Gastroesophageal sphincter (tissue), 4 donors: ENCODE data around the genes ATP11C and SPANXD.

- PRO-cap = no peak
- RAMPAGE, long total RNA, 4 experiments = no peak in any of the 4 experiments
Observed at GRCh38 chrX:136706863-136707062, 58.8 kb downstream of the CD40LG start.

DNA sequence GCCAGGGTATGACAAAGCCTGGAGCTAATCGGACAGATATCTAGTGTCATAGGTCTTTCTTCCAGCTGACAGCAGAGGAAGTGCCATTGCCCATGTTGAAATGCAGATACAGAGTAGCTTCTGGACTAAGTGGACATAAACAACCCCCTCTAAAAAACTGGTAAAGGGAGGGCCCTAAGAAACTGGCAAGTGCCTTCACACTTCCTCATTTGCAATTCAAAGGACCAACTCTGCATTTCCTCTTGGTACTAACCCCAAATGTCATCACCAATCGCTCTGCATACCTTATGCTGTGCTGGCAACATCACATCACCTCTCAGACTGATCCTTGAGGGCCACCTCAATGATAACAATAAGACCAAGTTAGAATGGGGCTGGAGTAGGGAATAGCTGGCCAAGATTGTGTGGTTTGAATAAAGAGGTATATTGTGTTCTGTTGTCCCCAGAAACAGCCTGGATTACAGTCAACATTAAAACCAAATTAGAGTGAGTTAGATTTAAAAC, 20.7 kb downstream of the ARHGEF6 start:
- PRO-cap = no peak
- RAMPAGE, long total RNA, 4 experiments = no peak in any of the 4 experiments

- PRO-cap = no peak
- RAMPAGE, long total RNA, 4 experiments = no peak in any of the 4 experiments
Observed at GRCh38 chrX:136781597-136781985, 859 bp upstream of the ARHGEF6 start.

- PRO-cap = no peak
- RAMPAGE, long total RNA, 4 experiments = no peak in any of the 4 experiments
Observed at GRCh38 chrX:136878841-136879698, 1.5 kb downstream of the RBMX start.

GRCh38 chrX:137031919-137032190, 1.9 kb downstream of the GPR101 start:
- PRO-cap = no peak
- RAMPAGE, long total RNA, 4 experiments = no peak in any of the 4 experiments

DNA sequence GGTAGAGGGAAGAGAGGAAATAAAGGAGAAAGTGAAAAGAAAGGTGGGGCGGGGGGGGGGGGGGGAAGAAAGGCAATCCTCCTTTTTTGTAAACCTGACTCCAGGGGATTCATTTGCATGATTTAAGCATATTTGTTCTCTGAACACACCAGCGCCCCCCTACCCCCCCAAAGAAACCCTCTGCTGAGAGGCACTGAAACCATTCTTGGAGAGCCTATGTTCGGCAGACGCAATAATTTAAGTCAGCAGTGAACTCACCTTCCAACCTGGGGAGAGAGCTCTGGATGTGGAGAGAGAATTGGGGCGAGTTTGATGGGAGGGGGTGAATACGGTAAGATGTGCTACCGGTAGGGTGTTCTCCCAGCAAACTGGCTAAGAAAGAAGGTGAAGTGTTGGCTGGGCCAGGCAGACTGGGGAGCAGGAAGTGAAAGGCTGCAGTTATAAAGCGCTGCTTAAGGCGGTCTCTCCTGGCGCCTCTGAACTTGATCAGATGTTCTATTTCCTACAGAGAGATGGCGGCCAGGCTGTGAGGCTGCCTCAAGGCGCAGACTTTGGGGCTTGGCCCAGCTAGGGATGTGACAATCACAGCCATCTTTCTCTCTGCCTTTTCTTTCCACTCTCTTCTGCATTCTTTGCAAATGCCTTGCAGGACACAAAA, 1.7 kb upstream of the ZIC3 start:
- PRO-cap = no peak
- RAMPAGE, long total RNA, 4 experiments = no peak in any of the 4 experiments

GRCh38 chrX:139203000-139203926, 327.3 kb upstream of the F9 start:
- PRO-cap = no peak
- RAMPAGE, long total RNA, 4 experiments = no peak in any of the 4 experiments

DNA sequence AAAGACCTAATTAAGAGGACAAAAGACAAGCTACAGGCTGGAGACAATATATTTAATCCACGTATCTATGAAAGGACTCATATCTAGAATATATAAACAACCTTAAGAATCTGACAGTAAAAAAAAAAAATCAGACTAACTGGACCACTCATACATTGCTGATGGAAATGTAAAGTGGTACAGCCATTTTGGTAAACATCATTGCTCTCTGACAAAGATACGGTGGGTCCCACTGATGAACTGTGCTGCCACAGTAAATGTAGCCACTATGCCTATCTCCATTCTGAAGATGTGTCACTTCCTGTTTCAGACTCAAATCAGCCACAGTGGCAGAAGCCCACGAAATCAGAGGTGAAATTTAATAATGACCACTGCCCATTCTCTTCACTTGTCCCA, 304 bp upstream of the F9 start:
- PRO-cap = no peak
- RAMPAGE, long total RNA, 4 experiments = no peak in any of the 4 experiments

DNA sequence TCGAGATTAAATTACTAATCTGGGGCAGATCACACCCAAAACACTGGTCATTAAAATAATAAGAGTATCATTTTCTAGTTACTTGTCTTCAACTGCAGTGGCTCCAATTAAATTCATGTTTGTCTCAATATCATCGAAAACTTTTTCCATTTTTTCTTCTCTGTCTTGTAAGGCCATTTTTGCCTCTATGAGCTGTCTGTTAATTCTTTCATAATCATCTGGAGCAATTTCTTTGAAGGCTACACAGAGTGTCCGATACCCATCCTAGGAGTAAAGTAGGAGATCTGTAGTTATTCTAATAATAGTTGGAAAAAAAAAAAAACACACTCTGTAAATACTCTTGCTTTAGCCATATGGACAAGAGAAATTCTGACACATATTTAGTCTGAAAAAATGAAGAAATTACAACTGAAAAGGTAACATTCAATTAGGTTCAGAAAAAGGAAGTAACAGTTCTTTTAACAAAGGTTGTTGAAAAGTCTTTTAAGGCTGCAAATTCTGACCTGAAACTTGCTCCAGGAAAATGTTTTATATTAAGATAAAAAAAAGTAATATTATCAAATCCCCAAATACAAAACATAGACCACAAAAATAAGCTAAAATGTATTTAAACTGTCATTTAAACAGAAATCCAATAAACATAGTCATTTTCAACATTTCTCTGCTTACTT, 74.6 kb upstream of the MCF2 start:
- PRO-cap = no peak
- RAMPAGE, long total RNA, 4 experiments = start-site peak on the minus strand in 1 of 4 experiments, centred at position 191 of the sequence, 33 reads per replicate

DNA sequence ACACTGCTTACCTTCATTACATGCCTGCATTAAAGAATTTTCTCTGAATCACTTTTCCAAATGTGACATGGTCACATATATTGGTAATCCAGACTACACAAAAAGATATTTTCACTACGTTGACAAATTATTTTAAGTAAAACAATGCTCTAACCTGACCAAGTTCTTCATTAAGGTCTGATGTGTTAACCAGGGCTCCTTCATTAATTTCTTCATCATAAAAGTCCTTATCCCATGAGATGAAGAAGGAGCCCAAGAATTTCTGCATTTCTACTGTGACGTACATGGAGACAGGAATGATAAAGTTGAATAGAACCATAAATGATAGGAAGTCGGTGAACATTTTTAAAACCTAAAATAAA, 88.1 kb upstream of the MCF2 start:
- PRO-cap = no peak
- RAMPAGE, long total RNA, 4 experiments = no peak in any of the 4 experiments

DNA sequence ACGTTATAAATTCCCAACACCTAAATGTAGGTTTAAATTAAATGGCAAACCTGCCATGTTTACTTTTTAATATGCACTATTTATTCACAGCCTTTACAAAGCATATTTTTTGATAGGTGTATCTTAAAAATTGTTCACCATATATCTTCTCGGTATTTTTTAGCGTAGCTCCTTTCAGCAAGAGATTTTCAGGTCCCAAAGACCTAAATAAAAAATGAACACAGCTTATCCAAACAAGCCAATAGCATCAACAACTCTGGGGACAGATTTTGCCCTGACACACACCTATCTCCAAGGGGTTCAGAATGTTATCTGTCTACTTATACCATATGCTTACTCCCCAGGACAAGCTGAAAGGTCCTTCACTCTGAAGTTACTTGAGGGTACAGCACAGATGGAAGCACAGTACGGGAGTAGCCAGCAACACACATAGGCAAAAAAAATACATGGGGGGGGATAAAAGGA, 90.6 kb upstream of the MCF2 start:
- PRO-cap = no peak
- RAMPAGE, long total RNA, 4 experiments = no peak in any of the 4 experiments

GRCh38 chrX:139881444-139882100, 51.3 kb downstream of the ATP11C start:
- PRO-cap = no peak
- RAMPAGE, long total RNA, 4 experiments = no peak in any of the 4 experiments

DNA sequence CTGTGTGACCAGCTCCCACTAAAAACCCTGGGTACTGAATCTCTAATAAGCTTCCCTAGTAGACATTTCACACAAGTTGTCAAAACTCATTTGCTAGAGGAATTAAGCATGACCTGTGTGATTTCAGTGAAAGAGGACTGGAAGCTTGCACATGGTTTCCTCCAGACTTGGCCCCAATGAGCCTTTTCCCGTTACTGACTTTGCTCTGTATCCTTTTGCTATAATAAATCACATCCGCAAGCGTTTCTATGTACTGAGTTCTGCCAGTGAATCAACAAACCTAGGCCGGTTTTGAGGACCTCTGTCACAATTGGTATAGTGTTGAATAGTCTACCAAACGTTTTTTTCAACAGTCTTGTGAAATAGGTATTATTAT, 8.2 kb downstream of the ATP11C start:
- PRO-cap = no peak
- RAMPAGE, long total RNA, 4 experiments = no peak in any of the 4 experiments

GRCh38 chrX:139932933-139933359, at the start of gene ATP11C:
Gene ATP11C, minus strand, starts transcription at chrX:139933053.
- PRO-cap = bidirectional peak, plus-strand start at chrX:139933222, minus-strand start at chrX:139933002
- RAMPAGE, long total RNA, 4 experiments = no peak in any of the 4 experiments

DNA sequence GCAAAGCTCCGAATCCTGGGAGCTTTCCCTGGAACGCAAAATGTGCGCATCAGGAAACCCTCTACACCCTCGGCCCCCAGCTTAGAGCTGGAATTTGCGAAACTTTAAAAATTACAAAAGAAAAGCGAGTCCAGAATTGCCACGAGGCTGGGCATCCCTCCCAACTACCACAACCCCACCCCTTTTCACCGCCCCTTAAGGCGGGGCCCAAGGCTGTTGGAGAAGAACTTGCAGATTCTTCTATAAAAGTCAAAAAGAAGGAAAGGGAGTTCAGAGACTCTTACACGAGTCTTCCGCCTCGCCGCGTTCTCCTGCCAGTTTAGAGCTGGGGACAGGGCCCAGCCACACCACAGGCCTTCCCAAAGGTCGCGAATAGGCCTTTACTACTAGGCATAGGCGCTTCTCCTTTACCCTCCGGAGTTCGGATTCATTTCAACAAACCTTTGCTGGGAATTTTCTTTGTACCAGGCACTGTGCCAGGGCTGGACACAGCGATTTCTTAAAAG, 560 bp upstream of the ATP11C start:
- PRO-cap = bidirectional peak, plus-strand start at position 273 of the sequence, minus-strand start at position 166 of the sequence
- RAMPAGE, long total RNA, 4 experiments = no peak in any of the 4 experiments

DNA sequence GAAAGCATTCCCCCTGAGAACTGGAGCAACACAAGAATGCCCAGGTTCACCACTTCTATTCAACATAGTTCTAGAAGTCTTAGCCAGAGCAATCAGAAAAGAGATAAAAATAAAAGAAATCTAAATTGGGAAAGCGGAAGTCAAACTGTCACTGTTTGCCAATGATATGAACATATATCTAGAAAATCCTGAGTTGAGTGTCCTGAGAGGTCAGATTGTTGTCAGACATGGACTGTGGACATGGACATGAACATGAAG, 138.2 kb upstream of the SPANXC start:
- PRO-cap = no peak
- RAMPAGE, long total RNA, 4 experiments = no peak in any of the 4 experiments

GRCh38 chrX:141698594-141699039, at the start of gene SPANXD:
Gene SPANXD, minus strand, starts transcription at chrX:141698739.
- PRO-cap = no peak
- RAMPAGE, long total RNA, 4 experiments = no peak in any of the 4 experiments

DNA sequence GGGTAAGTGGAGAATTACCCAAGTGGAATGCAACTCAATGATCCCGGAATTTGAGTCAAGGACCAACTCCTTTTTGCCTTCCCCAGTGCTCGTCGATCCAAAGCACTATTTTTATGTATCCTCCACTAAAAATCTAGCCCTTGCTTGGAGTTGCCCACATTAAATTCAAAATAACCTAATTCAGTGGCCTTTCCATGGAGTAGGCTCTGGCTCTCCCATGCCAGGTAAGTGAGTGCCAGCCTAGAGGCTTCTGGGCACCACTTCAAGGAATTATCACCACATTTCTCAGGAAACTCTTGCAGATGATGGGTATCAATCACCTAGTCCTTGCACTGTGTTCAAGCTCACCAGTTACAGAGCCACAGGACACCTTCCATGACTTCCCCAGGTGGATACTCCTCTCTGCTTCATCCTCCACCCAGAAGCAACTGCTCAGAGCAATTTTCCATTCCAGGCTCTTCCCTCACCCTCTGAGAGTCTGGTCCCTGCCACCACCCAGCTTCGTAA, 3.5 kb downstream of the MAGEC2 start:
- PRO-cap = no peak
- RAMPAGE, long total RNA, 4 experiments = no peak in any of the 4 experiments

- PRO-cap = no peak
- RAMPAGE, long total RNA, 4 experiments = no peak in any of the 4 experiments
Observed at GRCh38 chrX:142415525-142415738, 210.3 kb upstream of the MAGEC2 start.

- PRO-cap = no peak
- RAMPAGE, long total RNA, 4 experiments = no peak in any of the 4 experiments
Observed at GRCh38 chrX:142490674-142490938, 285.5 kb upstream of the MAGEC2 start.